Right atrium auricular region (tissue), 2 donors: ENCODE measurements around the gene RPL29.

GRCh38 chr3:50517970-50518564, 14.6 kb upstream of the CACNA2D2 start:
- PRO-cap, result unidirectional peak, plus-strand start at chr3:50518270
- RAMPAGE, long total RNA, 2 experiments, result no peak in any of the 2 experiments

DNA sequence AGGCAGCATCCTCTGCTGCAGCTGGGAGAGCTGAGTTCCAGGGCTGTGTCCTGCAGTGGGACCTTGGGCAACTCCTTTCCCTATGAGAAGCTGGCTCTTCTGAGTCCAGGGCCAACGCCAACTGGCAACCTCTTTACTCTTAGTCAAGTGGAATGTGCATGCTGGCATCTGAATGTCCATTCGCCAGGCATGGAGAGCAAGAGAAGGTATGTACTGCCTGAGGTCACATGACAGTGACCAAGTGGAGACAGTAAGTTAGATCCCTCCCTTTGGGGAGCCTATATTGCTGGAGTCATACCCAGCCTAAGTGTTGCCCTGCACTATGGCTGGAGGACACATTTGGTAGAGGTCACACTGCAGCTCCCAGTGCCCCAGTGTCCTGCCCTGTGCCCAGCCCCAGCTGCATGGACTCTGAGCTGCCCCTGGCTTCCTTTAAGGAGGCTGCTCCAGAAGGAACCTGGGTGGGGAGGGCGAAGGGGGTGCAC, 12.2 kb downstream of the HEMK1 start:
- PRO-cap, result no peak
- RAMPAGE, long total RNA, 2 experiments, result no peak in any of the 2 experiments

DNA sequence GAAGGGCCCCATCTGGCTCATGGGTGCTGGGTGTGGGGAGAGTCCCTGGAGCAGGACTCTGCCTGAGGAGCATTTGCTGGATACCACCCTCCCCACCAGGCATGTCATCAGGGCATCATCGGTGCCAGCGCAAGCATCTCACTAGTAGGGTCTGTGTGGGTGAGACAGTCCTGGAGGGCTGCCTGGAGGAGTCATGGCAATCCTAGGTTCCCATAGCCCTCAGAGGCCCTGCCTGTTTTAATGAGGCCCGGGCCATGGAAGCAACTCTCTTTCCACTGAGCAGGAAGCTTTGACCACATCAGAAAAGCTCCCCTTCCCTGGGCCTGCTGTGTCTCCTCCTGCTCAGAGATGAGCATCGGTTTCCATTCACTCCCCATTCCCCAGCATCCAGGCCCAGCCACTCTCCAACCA, 9.3 kb downstream of the CISH start:
- PRO-cap, result no peak
- RAMPAGE, long total RNA, 2 experiments, result no peak in any of the 2 experiments

DNA sequence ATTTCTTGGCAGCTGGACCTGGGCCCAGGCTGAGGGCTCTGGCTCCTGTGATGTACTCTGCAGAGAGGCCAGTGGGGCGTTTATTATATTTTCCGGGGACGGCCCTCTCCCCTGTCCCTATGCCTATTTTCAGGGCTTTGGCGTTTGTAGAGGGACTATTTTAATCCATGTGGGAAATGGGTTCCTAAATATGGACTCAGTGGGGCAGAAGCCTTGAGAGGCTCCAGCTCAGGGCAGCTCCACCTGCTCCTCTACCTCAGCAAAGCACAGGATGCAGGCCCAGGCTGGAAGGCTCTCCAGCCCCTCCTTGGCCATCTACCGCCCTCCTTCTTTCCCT, 19.9 kb downstream of the MAPKAPK3 start:
- PRO-cap, result no peak
- RAMPAGE, long total RNA, 2 experiments, result no peak in any of the 2 experiments

DNA sequence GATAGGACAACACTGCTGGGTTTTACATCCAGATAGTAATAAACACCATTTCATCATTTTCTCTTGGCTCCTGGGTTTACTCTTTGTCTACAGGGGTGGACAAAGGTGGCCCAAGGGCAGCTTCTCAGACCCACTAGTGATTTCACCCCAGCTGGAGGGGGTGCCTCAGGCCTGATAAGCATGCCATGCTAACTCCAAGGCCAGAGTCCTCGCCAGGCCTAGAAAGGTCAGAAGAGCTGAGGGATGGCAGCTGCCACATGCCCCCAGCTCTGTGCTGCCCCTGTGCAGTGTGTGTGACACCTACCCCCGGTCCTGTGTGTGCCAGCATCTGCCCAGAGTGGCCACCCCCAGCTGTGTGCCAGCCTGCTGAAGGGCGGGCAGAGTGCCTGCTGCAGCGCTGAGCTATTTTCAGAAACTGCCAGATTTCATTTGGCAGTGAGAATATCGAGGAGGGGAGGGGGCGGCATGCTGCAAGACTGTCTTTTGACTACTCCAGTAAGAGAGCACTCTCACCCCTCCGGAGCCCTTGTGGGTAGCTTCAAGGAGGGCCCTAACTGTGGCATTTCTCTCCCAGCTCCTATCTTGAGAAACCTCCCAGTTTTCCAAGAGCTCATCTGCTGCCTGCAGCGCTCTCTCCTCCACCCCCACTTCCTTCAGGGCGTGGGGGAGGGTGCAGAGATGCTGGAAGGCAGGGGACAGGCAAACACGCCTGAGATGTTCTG, 25.3 kb upstream of the DOCK3 start:
- PRO-cap, result no peak
- RAMPAGE, long total RNA, 2 experiments, result no peak in any of the 2 experiments

DNA sequence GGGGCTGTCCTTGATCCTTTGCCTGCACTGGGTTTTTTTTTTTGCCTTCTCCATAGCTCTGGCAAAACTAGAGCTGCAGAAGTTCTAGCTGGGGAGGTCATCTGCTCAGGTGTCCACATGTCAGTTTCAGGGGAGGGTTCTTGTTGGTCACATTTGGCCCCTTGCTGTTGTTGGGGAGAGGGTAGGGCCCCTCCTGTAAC, 23.6 kb upstream of the DOCK3 start:
- PRO-cap, result no peak
- RAMPAGE, long total RNA, 2 experiments, result no peak in any of the 2 experiments

DNA sequence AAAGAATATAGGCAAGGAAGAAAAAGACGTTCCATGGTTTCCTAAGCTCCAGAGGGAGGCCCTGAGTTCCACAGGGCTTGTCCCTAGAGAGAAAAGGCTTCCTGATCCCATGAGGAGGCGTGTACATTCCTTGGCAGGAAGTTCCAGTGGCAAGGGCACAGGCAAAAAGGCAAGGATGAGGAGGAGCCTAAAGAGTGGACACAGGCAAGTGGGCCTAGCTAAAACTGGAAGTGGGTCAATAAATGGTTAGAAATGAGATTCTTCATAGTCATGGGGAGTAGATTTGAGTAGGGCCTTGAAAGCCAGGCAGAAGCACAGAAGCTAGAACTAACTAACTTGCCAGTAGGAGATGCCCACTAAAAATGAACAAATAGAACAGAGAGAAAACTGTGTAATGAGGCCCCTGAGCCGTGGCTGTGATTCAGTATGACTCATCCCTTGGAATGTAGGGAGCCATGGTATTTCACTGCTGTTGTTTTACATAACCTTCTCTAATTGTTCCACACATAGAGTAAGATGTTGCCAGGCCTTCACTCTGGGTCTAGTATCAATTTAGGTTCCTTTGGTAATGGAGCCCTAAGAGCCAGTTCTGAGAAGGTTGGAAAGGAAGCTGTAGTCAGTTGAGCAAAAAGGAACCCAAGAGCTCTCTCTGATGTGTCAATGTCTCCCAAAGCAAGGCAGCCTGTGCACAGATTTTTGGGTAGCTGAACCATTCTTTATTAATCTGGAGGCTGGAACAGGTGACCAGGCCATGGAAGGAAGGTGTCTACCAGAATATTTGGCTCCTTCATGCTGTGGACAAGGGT, 44.6 kb upstream of the MANF start:
- PRO-cap, result no peak
- RAMPAGE, long total RNA, 2 experiments, result no peak in any of the 2 experiments

- PRO-cap, result no peak
- RAMPAGE, long total RNA, 2 experiments, result no peak in any of the 2 experiments
These were observed 1.0 kb upstream of the MANF start for GRCh38 chr3:51384039-51384453.

DNA sequence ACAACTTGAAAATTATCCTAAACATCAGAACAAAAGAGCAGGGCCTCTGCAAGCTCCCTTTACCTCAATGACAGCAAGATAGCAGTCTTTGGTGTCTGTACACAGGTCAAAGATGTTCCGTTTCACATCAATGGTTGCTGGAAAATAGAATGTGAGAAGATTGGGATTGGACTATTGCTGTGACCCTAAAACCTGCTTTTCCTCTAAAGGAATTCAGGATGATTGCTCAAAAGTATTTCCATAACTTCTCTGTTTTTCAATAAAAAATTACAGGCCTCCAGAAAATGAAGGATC, 21.8 kb downstream of the RBM15B start:
- PRO-cap, result no peak
- RAMPAGE, long total RNA, 2 experiments, result no peak in any of the 2 experiments

GRCh38 chr3:51648986-51649453, 22.0 kb upstream of the TEX264 start:
- PRO-cap, result no peak
- RAMPAGE, long total RNA, 2 experiments, result no peak in any of the 2 experiments

DNA sequence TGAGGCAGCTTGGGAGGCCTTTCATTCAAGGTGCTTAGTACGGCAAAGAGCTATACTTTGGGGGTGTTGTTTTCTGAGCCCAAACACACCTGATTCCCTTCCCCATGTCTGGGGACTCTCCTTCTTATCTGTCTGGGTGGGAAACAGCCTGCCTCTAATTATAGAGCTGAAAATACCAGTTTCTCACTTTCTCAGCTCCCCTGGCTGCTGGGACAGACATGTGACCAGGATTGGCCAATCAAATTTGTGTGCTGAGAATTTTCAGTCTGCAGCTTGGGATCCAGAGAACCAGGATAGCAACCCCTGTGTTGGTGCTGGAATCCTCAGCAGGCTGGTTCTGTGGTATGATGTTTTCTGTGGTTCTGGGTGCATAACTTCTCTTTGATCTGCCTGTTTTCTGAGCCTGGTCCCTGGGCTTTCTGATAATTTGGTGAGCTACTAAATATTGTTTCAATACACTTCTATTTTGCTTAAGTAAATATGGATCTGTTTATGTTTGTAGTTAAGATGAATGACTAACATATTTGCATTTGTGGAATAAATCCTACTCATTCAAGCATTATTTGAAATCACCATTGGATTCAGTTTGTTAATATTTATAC, 19.6 kb upstream of the IQCF6 start:
- PRO-cap, result no peak
- RAMPAGE, long total RNA, 2 experiments, result no peak in any of the 2 experiments

DNA sequence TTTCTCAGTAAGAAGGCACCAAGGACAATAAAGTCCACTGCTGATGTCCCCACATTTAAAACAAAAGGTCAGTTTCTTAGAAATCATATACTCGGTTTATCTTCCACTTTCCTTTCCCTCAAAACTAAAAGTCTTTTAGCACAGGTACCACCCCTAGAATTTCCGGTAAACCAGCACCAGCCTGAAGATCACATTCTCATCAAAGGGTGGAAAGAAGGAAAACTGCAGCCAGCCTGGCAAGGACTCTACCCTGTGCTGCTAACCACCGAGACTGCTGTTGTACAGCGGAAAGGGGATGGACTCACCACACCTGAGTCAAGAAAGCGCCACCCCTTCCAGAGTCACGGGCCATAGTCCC, 3.2 kb downstream of the IQCF1 start:
- PRO-cap, result no peak
- RAMPAGE, long total RNA, 2 experiments, result no peak in any of the 2 experiments

GRCh38 chr3:51962699-51963179, 4.5 kb downstream of the PCBP4 start:
- PRO-cap, result bidirectional peak, plus-strand start at chr3:51963104, minus-strand start at chr3:51962953
- RAMPAGE, long total RNA, 2 experiments, result no peak in any of the 2 experiments

DNA sequence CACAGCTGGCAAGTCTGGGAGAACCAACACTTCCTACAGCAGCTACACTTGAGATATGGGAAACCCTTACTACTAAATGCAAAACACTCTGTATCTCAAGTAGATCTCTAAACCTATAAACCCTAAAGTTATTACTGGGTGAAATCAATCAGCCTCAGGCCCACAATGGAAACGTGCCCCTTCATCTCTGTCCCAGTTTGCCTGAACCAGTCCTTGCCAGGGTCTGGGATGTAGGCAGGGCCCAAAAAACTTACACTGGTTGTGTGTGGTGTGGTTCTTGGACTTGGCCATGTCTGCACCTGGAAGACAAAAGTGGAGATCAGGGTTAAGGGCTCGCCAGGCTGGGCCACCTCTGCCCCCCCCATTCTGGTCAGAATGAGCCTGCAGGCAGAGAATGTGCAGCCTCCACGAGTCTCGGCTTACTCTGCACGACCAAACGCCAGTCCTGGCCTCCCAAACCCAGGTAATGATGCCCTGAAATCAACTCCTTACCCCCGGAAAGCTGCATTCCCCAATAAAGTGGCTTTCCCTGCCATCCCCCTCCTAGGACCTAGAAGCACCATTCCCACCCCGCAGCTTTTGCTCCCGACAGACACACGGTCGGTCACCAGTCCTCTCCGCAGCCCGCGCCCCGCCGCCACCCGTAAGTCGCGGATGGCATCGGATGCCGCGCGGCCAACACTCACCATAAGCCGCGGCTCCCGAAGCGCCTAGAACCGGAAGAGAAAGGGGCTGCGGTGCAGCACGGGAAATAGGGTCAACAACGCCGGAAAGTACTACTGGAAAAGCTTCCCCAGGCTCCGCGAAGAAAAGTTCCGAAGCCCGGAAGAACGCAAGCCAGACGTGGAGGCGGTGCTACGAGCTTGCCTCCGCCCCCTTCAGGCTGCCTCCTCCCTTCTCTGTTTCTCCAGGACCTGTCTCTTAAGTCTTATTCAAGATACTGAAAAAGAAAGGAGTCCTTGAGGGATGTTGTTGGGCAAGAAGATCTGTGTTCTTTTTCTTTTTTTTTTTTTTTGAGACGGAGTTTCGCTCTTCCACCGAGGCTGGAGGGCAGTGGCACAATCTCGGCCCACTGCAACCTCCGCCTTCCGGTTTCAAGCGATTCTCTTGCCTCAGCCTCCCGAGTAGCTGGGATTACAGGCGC, at the start of gene RPL29:
Gene RPL29 (minus strand): TSS at position 725 of the 1,144 bp plus-strand sequence.
- PRO-cap, result bidirectional peak, plus-strand start at position 835 of the sequence, minus-strand start at position 725 of the sequence
- RAMPAGE, long total RNA, 2 experiments, result start-site peak on the minus strand in 2 of 2 experiments, centred at positions 712 to 714 of the sequence, 2,286 to 4,272 reads per replicate

- PRO-cap, result no peak
- RAMPAGE, long total RNA, 2 experiments, result no peak in any of the 2 experiments
These were observed 10.0 kb upstream of the RPL29 start for GRCh38 chr3:52005294-52006425.

DNA sequence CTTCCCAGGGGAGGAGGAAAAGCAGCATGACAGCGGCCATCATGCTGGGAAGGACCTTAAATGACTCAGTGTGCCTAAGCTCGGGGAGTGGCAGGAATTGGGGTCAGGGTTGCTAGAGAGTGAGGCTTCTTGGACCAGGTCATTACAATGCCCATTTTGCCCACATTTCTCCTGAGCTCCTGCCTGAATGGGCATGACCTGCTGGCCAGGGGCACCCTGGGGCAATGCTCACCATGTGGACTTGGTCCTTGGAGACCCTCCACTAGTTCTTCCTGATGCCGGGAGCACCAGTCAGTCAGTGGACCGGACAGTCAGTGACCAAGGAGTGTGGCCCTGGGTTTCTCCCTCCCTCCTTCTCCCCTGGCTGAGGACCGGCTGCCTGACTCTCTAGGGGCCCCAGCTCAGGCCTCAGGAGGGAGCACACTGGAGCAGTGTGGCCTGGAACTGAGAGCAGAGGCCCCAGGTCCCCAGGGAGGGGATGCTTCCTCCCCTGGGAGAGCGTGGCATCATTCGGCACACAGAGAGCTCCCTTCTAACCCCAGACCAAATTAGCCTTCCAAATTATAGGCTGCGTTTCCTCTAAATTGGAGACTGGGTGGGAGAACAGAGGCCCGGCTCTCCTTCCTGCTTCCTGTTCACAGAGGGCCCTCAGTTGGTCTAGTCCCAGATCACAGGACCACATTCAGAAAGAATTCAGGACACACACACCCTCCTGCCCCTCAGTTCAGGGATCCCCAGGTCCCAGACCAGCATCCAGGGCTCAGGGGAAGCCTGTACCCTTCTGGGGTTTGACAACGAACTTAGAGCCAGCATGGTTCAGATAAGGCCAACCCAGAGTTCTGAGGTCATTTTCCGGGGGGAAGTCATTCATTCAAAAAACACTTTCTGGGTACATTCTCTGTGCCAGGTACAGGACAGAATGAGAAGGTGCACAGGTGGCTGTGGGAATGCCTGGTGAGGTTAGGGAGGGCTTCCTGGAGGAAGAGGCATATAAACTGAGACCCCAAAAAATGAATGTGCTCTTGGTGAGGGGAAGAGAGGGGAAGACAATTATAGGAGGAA, 28.2 kb upstream of the RPL29 start:
- PRO-cap, result bidirectional peak, plus-strand start at position 418 of the sequence, minus-strand start at position 300 of the sequence
- RAMPAGE, long total RNA, 2 experiments, result no peak in any of the 2 experiments

DNA sequence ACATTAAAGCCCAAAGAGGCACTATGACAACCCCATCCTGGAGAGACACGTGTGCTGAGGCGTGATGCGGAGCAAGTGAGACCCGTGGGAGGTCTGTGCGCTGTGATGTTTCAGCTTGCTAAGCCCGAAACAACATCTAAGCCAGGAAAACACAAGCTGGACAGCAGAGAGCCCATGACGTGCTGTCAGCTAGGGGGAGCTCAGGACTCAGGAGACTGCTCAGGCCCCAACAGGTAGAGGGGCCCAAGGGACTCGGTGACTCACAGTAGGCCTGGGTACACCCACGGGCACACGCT, 2.9 kb downstream of the DUSP7 start:
- PRO-cap, result no peak
- RAMPAGE, long total RNA, 2 experiments, result no peak in any of the 2 experiments

DNA sequence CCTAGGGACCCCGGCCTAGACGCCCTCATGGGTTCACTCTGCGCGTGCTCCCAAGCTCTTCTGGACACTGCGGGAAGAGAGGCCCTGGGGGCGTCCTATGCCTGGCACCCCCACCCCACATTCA, 276 bp upstream of the DUSP7 start:
- PRO-cap, result no peak
- RAMPAGE, long total RNA, 2 experiments, result no peak in any of the 2 experiments

- PRO-cap, result no peak
- RAMPAGE, long total RNA, 2 experiments, result no peak in any of the 2 experiments
These were observed 20.4 kb upstream of the ALAS1 start for GRCh38 chr3:52177414-52178094.

DNA sequence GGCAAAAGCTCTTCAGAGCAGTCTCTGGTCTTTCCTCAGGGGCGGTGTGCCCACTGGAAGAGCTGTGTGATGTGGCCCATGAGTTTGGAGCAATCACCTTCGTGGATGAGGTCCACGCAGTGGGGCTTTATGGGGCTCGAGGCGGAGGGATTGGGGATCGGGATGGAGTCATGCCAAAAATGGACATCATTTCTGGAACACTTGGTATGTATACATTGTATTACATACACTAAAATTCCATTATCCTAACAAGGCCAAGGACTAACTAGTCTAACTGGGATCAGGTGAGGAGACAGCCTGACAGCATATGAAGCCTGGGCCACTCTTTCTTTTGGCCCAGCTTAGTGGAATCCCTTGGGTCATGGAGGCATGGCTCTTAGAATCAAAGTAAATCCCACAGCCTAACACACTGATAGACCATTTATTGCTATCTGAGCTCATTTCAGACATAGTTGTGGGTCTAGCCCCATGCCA, 10.1 kb downstream of the ALAS1 start:
- PRO-cap, result no peak
- RAMPAGE, long total RNA, 2 experiments, result no peak in any of the 2 experiments